Measurements from ENCODE around the genes MAP3K5 and IL20RA.

- RRBS: no CpG with 5 or more reads among the region's 5 CpGs
Observed at GRCh38 chr6:136276012-136276970, 13.4 kb downstream of the BCLAF1 start.

DNA sequence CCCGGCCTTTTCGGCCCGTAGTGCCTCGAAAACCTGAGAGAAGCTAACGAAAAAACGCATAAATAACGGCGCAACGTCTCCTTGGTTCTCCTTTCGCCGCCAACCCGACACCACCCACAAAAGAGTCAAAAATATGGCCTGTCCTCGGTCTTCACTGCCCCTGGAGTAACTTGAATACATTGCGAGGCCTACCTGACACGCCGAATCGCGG, 220 bp downstream of the BCLAF1 start:
- RRBS: no CpG with 5 or more reads among the region's 18 CpGs

GRCh38 chr6:136324928-136325658, 35.4 kb upstream of the BCLAF1 start:
- RRBS: no CpG with 5 or more reads among the region's 8 CpGs

GRCh38 chr6:136325885-136326615, 36.4 kb upstream of the BCLAF1 start:
- RRBS: no CpG with 5 or more reads among the region's 10 CpGs

GRCh38 chr6:136646978-136648005, 97.1 kb upstream of the MAP7 start:
- RRBS: no CpG with 5 or more reads among the region's 12 CpGs

DNA sequence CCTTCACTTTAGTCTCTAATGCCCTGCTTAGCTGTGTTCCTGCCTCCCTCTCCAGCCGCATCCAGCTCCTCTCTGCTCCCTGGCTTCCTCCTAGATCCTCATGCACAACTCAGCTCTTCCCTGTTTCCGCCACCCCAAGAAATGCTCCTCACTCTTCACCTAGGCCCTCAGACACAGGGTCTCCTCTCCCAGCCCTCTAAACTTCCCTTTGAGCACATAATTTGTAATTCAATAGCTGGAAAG, 37.2 kb downstream of the MAP3K5 start:
- RRBS: no CpG with 5 or more reads among the region's 2 CpGs

- RRBS: 6% methylated on average over 47 of the region's 107 CpGs
Observed at GRCh38 chr6:136792303-136793430, at the start of gene MAP3K5. MAP3K5 (minus strand) TSS chr6:136792477.

DNA sequence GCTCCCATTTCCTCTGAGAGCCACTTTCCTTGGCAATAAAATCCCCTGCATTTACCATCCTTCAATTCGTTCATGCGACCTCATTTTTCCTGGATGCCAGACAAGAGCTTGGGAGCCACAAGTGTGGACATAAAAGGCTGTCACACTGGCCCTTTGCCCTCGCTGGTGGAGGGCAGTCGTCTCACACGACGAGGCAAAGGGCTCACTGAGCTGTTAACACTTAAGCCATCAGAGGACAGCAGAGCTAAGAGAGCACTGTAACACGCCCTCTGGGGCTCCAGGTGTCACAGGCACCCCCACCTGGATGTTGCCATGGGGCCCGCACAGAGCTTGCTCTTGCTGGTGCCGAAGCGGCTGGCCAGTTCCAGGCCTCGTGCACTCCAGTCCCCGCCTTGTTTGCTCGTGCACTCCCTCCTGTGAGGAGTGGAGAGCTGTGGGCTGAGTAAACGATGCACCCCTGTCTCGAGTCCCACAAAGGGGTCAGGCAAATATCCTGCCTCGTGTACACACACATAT, 37.3 kb downstream of the SLC35D3 start:
- RRBS: no CpG with 5 or more reads among the region's 16 CpGs

DNA sequence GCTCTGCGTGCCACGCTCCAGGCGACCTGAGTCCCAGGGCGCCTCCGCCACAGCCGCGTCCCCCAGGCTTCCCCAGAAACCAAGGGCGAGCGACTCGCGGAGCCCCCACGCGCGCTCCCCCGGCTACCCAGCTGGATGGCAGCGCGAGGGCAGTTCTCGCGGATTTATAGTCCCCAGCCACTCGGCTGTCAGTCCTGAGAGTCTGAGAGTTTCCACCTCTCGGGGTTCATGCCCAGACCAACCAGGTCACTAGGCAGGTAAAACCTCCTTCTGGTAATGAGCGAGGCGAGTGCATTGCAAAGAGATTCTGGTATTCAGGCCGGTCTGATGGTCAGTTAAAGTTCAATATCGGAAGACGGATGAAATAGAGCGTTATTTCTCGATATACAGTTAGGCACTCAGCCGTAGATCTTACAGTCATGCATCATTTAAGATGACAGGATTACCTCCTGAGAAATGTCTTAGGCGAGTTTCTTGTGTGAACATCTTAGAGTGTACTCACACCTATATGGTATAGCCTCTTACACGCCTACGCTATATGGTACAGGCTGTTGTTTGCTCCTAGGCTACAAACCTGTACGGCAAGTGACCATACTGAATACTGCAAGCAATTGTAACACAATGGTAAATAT, at the start of gene IL20RA:
TSS of gene IL20RA (minus strand) at position 137 of the 632 bp plus-strand sequence.
- RRBS: no CpG with 5 or more reads among the region's 33 CpGs

- RRBS: no CpG with 5 or more reads among the region's 1 CpG
Observed at GRCh38 chr6:137210242-137210559, 9.0 kb downstream of the IFNGR1 start.

DNA sequence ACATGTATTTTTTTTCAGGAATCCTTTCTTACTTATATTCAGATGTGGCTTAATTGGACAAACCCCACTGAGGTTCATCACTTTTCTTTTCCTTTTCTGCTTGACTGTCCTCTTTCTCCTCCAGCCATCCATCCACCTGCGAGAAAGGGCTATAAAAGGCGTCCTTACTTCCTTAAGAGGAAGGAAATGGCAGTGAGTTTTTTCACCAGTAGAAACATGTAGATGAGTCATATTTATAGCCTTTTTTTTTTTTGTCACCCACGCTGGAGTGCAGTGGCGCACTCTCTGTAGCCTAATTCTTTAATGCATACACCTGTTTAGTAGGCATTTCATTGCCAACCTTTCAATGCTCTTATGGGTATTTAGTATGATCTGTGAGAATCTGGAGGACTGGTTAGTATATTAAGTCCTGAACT, 15.3 kb upstream of the IFNGR1 start:
- RRBS: no CpG with 5 or more reads among the region's 4 CpGs

- RRBS: no CpG with 5 or more reads among the region's 2 CpGs
Observed at GRCh38 chr6:137378054-137378315, 116.2 kb downstream of the OLIG3 start.

- RRBS: no CpG with 5 or more reads among the region's 9 CpGs
Observed at GRCh38 chr6:137416650-137417240, 77.4 kb downstream of the OLIG3 start.

DNA sequence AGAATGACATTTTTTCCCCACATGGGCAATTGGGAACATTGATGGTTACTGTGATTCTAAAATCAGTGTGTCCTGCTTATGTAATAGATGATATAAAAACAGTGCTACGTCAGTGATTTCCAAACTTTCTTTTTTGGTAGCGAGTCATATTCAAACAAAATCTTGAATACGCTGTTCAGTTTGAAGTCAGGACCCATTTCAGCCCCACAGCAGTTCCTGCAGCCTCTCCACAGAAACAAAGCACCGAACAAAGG, 170.0 kb upstream of the OLIG3 start:
- RRBS: no CpG with 5 or more reads among the region's 4 CpGs

DNA sequence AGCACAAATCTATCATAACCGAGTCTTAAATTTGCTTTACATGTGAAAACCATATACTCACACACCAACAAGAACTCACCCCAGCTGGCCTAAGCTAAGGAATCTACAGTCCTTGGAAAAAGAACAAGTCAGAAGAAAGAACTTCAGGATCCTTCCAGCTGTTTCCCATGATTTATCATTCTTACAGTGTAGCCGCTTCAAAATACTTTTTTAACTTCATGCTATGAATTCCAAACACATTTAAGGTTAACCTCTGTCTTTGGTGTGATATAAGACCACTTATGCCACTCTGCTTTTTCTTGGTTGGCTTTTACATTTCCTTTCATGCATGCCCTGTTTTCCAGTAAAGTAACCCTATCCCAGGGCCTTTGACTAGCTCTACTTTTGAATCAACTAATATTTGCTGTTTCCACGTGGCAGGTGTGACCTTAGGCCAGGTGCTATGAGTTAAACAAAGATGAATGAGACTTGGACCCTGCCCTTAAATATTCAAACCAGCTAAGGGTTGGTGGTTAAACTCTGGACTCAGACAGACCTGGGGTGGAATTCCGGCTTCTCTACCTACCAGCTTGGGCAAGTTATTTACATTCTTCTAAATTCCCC, 143.9 kb upstream of the TNFAIP3 start:
- RRBS: no CpG with 5 or more reads among the region's 4 CpGs

DNA sequence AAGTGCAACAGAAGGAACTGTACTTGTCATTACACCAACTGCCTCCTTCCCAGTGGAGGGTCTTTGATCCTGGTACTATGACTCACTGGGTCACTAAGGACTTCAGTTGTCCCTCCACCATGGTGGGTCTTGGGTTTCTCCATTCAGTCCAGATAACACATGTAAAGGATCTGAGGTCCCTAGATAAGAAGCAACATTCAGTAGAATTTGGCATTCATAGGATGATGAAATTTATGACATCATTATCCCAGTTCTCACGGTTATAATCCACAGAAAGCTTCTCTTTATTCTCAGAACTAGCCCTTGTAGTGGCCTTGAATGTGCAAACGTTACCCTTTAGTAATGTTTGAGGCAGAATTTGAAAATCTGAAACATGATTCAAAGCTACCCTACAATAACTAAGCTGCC, 3.8 kb upstream of the TNFAIP3 start:
- RRBS: no CpG with 5 or more reads among the region's 2 CpGs

GRCh38 chr6:137873090-137874008, 6.3 kb downstream of the TNFAIP3 start:
- RRBS: no CpG with 5 or more reads among the region's 8 CpGs

- RRBS: 94% methylated on average over 8 of the region's 20 CpGs
Observed at GRCh38 chr6:137878299-137879013, 11.4 kb downstream of the TNFAIP3 start.

DNA sequence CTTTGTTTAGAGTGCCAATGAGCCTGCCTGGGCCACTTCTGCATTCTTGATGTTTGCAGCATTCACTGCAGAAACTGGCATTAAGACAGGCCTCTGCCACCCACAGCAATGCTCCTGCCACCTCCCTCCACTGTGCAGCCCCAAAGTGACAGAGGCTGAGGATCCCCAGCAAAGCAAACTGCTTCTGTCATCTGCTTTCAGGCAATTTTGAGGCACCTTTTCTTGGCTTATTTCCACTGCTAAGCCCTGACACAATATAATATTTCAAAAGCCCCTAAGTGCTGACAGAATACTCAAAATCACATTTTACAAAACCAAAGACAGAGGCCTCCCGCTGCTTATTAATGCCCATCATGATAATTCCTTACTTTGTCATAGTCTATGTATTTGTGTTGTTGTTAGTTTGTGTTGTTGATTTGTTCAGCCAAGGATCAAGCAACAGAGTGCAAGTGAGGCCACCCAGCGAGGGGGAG, 61.4 kb downstream of the TNFAIP3 start:
- RRBS: no CpG with 5 or more reads among the region's 2 CpGs

DNA sequence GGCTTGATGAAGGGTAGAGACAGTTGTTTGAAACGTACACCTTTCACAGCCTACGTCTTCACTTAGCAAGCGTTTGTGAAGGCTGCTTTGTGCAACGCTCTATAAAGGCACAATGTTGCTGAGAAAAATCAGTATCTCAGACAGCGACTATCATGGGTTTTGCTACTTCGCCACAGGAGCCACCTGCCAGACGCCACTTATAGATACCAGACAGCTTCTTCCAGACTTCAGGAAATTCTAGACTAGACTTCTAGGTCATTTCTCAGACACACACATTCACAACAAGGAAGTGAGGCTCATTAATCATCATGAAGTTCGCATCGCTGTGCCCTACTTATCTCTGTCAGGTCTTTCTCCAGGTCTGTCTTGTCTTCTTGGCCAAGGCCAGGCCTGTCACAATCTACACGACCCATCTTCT, 115.3 kb downstream of the TNFAIP3 start:
- RRBS: no CpG with 5 or more reads among the region's 10 CpGs

Measured in GM06990 (cell line).